GM19239 (cell line): ENCODE measurements around a stretch of chr17.

- RRBS = no CpG with 5 or more reads among the region's 4 CpGs
These were observed 55.4 kb downstream of the TUBD1 start for GRCh38 chr17:59837362-59837730.

GRCh38 chr17:60037024-60037598 lies 41.6 kb downstream of the HEATR6 start:
- RRBS = no CpG with 5 or more reads among the region's 14 CpGs

- RRBS = no CpG with 5 or more reads among the region's 11 CpGs
These were observed 35.1 kb downstream of the HEATR6 start for GRCh38 chr17:60043592-60044146.

- RRBS = no CpG with 5 or more reads among the region's 2 CpGs
These were observed 99.7 kb downstream of the USP32 start for GRCh38 chr17:60291714-60293183.

GRCh38 chr17:60559745-60560432 lies 33.8 kb upstream of the APPBP2 start:
- RRBS = 91% methylated on average over 3 of the region's 22 CpGs

GRCh38 chr17:61189648-61190026 lies 210.0 kb upstream of the TBX2 start:
- RRBS = no CpG with 5 or more reads among the region's 2 CpGs

GRCh38 chr17:61196068-61196912 lies 203.4 kb upstream of the TBX2 start:
- RRBS = no CpG with 5 or more reads among the region's 15 CpGs

- RRBS = no CpG with 5 or more reads among the region's 5 CpGs
These were observed 68.4 kb upstream of the TBX2 start for GRCh38 chr17:61331060-61331768.

DNA sequence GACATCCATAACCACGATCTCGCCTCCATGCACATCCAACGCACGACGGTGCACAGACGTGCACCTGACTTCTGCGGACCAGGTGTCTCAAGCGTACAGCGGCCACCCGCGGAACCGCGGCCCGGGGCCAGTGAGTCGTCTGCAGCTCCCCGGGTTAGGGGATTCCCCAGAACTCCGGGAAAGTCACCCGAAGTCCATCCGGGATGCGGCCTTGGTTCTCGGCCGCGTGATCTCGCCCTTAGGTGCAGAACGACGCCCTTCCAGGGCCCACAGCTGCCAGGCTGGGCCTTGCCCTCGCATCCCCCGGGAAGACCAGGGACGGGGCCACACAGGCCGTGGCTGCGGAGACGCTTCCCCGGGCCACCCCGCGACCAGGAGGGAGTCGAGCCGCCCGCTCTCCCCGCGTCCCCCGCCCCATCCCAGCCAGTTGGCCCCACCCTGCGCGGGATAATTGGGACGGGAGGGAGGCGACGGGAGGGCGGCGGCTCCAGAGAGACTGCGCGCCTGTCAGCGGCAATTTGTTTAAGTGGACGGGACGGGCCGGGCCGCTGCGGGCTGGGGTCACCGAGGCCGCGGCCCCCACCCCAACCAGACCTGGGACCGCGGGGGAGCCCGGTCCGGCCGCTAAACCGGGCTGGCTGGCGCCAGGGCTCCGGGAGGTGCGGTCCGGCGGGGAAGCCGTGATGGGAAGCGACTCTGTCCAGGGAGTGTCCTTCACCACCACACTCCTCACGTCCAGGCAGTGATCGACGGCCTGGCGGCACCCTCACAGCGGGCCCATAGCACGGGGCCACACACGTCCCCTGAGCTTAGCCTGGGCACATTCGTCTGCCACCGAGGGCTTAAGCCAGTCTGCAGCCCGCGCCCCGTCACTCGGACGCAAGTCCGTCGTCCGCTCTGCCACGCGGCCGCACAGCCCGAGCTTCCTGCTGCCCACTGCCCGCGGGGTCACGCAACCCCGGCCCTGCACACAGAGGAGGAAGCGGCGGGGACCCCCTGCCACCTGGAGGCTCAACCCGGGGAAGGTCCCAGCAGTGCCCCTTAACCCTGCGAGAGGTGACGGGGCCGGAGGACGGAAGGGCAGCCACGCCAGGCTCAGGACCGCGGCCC lies 3.3 kb upstream of the TBX2 start:
- RRBS = 17% methylated on average over 33 of the region's 107 CpGs

- RRBS = 3% methylated on average over 32 of the region's 86 CpGs
These were observed 11.4 kb downstream of the TBX2 start for GRCh38 chr17:61410863-61411711.

- RRBS = no CpG with 5 or more reads among the region's 4 CpGs
These were observed 1.1 kb downstream of the BRIP1 start for GRCh38 chr17:61862110-61862743.

GRCh38 chr17:61982336-61983142 lies 54.8 kb upstream of the INTS2 start:
- RRBS = no CpG with 5 or more reads among the region's 9 CpGs

- RRBS = no CpG with 5 or more reads among the region's 4 CpGs
These were observed 68.6 kb upstream of the INTS2 start for GRCh38 chr17:61996179-61996926.

- RRBS = no CpG with 5 or more reads among the region's 8 CpGs
These were observed 59.0 kb downstream of the MED13 start for GRCh38 chr17:62005866-62006730.

DNA sequence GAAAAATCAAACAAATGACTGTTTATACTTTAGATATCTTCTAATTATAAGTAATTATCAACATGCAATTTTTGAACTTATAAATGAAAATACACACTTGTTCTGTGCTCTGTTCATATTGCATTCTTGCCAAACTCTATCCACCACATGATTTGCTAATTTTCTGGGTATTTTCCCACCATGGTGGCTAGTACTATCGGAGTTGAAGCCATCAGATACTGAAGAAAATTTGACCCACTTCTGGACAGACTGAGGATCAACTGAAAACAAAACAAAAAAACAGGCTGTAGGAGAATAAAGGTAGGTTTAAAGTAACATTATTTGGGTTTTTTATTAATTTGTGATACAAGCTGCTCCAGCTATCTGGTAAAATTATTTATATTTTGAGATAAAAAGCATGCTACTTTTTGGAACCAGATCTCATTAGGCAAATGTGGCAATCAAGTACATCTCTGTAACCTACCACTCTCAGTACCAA lies 35.3 kb downstream of the MED13 start:
- RRBS = no CpG with 5 or more reads among the region's 1 CpG

DNA sequence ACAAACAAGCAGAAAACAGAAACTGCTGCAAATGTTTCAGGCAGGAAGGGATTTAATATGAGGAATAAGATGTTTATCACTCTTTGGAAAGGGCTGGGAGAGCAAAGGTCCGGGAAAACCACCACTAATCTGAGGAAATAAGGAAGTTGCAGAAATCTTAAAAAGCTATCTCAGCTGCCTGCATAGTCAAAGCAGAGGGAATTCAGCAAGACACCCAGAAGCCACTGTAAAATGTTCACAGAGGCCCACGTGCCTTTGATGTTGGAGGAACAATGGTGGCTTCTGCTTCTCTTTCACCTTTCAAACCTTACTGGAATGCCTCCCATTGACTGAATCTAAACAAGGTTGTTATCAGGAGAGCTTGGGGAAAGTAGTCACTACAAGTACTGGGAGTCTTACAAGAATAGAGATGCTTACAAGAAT lies 56.0 kb upstream of the MED13 start:
- RRBS = no CpG with 5 or more reads among the region's 2 CpGs

DNA sequence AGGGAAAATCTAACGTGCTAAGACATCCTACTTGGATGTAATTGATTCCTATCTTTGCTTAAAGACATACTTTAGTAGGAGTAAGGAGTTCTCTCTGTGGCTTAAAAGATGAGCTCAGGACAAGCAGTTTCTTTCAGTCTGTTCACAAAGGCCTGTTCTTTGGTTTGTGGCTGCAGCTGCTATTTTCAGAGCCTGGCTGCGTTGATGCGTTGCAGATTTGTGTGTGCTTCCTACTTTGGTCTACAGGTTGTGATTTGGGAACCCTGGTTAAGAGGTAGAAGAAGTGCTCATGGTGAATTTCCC lies 24.5 kb upstream of the TLK2 start:
- RRBS = no CpG with 5 or more reads among the region's 3 CpGs

GRCh38 chr17:62477491-62477796 lies 1.2 kb upstream of the TLK2 start:
- RRBS = no CpG with 5 or more reads among the region's 5 CpGs

DNA sequence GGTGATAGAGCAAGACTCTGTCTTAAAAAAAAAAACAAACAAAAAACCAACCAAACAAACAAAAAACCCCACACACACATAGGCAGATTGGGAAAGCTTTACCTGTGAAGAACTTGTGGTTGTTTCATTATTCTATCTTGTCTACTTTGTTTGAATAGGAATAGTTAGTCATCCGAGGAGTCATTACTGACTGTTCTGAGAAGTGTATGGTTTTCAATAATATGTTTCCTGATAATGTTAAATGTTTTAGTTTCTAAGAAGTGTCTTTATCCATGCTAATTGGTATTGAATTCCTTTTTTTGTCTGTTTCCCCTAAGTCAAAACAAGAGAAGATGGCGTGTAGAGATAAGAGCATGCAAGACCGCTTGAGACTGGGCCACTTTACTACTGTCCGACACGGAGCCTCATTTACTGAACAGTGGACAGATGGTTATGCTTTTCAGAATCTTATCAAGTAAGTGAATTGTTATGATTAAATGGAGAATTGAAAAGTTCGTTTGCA lies 62.7 kb upstream of the MRC2 start:
- RRBS = no CpG with 5 or more reads among the region's 6 CpGs

GRCh38 chr17:62579520-62580167 lies 47.8 kb upstream of the MRC2 start:
- RRBS = no CpG with 5 or more reads among the region's 2 CpGs